ENCODE measurements around the gene GJB2.

DNA sequence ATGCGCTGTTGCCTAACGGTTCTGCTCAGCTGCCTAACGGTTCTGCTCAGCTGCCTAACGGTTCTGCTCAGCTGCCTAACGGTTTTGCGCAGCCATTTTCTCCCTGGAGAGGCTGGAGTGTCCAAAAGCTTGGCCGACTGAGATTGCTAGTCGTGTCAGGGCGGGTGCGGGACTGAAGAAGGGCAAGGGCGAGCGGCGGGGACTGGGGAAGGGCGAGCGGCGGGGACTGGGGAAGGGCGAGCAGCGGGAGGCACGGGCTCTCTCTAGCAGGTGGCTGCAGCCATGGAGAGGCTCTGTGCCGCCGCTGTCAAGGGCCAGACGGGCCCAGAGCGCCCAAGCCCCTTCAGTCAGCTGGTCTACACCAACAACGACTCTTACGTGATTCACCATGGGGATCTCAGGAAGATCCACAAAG, 773.0 kb downstream of the TUBA3C start:
- PRO-cap, result no peak

DNA sequence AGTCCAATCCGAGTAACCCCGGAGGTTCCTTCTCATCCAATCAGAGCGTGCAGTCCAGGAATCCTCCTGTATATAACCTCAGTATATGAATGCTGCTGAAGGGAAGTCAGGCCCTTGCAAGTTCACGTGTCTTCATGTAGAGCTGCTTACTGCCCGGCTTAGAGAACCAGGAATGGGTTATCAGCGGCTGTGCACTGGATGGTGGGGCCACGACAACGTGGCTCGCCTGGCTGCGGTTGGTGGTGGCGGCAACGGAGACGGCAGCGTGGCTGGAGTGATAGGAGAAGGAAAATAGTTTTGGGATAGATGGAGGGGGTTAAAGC, 63.2 kb downstream of the TUBA3C start:
- PRO-cap, result no peak

GRCh38 chr13:19153967-19154400, 27.6 kb downstream of the TUBA3C start:
- PRO-cap, result no peak

DNA sequence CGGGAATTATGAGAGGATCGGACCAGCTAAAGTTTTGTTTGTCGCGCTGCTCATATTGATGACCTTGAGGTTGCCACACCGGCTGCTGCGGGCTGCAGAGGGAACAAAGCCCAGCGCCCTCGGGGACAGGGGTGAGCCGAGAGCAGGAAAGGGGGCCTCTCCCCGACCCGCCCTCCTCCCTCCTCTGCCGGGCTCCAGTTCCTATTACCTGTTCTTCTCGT, 162.7 kb upstream of the TUBA3C start:
- PRO-cap, result no peak

DNA sequence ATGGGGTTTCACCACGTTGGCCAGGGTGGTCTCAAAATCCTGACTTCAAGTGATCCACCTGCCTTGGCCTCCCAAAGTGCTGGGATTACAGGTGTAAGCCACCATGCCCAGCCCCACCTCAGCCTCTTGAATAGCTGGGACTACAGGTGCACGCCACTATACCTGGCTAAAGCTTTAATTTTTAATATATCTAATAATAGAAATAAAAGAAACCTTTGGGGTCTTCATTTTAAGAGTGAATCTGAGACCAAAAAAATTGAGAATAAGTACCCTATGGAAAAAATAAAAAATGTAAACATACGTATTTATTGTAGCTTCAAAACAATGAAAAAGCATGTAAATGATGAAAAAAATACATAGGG, 14.7 kb downstream of the ZMYM5 start:
- PRO-cap, result no peak

GRCh38 chr13:20118541-20119603, 42.0 kb downstream of the GJA3 start:
- PRO-cap, result bidirectional peak, plus-strand start at chr13:20119090, minus-strand start at chr13:20119232; bidirectional peak, plus-strand start at chr13:20119378, minus-strand start at chr13:20119267

DNA sequence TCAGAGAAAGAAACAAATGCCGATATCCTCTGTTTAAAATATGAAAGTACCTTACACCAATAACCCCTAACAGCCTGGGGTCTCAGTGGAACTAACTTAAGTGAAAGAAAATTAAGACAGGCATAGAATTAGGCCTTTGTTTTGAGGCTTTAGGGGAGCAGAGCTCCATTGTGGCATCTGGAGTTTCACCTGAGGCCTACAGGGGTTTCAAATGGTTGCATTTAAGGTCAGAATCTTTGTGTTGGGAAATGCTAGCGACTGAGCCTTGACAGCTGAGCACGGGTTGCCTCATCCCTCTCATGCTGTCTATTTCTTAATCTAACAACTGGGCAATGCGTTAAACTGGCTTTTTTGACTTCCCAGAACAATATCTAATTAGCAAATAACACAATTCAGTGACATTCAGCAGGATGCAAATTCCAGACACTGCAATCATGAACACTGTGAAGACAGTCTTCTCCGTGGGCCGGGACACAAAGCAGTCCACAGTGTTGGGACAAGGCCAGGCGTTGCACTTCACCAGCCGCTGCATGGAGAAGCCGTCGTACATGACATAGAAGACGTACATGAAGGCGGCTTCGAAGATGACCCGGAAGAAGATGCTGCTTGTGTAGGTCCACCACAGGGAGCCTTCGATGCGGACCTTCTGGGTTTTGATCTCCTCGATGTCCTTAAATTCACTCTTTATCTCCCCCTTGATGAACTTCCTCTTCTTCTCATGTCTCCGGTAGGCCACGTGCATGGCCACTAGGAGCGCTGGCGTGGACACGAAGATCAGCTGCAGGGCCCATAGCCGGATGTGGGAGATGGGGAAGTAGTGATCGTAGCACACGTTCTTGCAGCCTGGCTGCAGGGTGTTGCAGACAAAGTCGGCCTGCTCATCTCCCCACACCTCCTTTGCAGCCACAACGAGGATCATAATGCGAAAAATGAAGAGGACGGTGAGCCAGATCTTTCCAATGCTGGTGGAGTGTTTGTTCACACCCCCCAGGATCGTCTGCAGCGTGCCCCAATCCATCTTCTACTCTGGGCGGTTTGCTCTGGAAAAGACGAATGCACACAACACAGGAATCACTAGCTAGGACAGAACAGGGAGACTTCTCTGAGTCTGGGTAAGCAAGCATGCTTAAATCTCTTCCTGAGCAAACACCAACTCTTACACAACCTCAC, 3.8 kb downstream of the GJB2 start:
- PRO-cap, result no peak

DNA sequence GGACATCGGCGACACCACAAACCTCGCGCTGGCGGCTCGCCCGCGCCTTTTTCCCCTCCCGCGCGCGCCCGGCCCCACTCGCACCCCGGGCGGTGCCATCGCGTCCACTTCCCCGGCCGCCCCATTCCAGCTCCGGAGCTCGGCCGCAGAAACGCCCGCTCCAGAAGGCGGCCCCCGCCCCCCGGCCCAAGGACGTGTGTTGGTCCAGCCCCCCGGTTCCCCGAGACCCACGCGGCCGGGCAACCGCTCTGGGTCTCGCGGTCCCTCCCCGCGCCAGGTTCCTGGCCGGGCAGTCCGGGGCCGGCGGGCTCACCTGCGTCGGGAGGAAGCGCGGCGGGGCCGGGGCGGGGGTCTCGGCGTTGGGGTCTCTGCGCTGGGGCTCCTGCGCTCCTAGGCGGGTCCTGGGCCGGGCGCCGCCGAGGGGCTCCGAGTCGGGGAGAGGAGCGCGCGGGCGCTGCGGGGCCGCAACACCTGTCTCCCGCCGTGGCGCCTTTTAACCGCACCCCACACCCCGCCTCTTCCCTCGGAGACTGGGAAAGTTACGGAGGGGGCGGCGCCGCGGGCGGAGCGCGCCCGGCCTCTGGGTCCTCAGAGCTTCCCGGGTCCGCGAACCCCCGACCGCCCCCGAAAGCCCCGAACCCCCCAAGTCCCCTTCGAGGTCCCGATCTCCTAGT, at the start of gene GJB2:
Gene GJB2, minus strand, starts transcription at position 469 of the 674 bp plus-strand sequence.
- PRO-cap, result no peak

DNA sequence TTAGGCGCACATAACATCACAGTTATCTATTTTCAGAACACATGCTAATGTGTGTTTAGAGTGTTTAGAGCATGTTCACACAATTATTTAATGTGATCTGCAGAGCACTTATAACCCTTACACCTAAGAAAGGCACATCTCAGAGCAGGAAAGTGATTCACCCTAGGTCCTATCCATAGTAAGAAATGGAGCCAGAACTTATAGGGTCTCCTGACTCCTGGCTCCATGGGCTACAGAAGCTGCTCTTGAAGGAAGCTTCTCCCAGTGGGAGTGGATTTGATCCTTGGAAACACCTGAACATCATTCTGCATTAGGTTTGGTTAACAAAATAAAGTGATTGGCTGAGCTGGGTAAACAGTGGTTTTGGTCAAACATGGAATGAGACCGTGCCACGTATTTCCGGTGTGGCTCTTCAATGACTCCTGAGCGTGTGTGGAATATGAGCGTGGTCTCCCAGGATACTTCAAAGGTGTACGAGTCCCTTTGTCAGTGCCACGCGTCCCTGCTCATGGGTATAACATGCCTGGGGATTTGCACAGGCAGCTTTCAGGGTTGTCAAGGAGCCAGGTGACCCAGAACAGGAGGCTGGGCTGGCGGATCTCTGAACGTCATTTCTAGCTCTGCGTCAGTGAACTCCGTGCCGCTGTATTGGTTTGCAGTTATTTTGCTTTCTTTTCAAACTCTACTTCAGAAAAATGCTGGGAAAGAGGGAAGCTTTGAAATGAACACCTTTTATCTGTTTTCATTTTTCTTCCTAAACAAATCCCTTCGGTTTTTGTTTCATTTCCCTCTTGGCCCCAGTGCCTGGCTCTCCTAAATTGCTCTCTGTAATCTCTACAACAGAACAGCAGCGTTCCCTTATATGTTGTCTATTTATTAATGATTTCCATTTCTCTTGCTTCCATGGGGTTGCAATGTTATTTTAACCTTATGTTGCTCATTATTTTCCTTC, 26.2 kb upstream of the GJB6 start:
- PRO-cap, result no peak

DNA sequence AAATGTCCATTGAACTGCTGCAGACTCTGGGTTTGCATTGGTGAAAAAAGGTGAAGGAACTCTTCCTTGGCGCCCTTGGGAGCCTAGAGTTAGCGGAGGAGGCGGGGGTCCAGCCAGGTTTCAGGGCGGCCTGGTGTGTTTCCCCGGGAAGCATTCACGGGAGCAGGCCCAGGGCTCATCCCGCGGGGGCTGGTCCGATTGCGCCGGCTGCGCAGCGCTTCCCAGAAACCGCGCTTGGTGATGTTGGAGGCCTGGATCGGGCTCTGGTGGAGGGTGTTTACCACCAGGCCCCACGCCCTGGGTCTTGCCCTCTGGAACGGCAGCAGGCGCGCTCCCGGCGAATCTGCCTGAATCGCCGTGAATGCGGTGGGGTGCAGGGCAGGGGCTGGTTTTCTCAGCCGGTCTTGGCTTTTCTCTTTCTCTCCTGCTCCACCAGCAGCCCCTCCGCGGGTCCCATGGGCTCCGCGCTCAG, 69.2 kb upstream of the GJB6 start:
- PRO-cap, result no peak

- PRO-cap, result no peak
Observed at GRCh38 chr13:20441917-20442281, 83.8 kb downstream of the CRYL1 start.

DNA sequence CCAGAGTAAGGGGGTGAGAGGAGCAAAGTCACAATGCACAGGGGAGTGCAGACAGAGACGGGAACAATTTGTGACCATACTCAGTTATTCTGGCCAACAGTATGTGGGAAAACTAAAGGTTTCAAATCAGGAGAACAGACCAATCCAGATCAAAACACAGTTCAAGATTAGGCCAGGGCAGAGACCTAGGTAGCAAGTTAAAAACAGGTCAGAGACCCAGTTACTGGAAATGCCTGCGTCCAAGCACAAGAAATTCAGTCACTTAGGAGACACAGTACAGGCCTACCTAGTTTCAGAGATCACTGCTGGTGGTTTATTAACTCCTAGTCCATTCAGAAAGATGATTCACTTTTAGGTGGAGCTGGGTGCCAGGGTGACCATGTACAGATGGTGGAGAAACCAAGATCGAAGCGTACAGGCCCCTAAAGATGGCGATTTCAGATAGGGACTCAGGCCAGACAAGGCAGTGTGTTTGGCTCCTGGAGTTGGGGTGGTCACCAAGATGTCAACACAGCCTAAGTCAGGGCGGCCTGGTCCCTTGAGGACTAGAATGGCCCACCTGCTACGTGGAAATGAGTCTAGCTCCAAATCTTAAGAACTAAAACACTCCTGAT, 21.9 kb downstream of the CRYL1 start:
- PRO-cap, result no peak

GRCh38 chr13:20523628-20524170, 2.0 kb downstream of the CRYL1 start:
- PRO-cap, result no peak

- PRO-cap, result no peak
Observed at GRCh38 chr13:20716674-20717415, 13.3 kb downstream of the IL17D start.

GRCh38 chr13:20798000-20798483, 24.3 kb upstream of the EEF1AKMT1 start:
- PRO-cap, result unidirectional peak, plus-strand start at chr13:20798255

GRCh38 chr13:21069597-21070081, 8.3 kb upstream of the LATS2 start:
- PRO-cap, result no peak

GRCh38 chr13:21670213-21670591, 671 bp upstream of the FGF9 start:
- PRO-cap, result bidirectional peak, plus-strand start at chr13:21670527, minus-strand start at chr13:21670380

DNA sequence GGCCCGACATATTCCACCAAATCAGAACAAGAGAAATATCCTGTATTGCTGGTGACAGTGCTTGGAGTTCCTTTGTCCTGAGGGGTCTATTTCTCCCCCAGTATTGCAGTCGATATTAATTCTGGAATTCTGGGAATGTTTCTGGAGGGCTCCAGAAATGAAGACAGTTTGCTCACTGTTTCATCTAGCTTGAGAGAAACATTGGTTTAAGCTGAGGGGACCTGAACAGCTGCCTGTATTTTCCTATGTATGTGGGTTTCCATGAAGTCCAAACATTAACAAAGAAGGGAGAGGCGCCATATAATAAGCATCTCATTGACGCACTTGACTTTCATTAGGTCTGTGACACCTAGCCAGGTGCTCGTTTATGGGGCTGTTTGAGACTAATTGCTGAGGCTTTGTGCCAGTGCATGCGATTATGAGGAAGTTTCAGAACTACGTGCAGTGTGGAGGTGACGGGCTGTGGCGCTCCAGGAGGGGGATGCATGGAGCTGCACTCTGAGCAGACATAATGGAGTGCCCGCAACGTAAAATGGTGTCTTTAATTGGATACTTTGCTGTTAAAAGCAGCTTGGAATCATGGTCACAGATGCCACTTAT, 223.1 kb downstream of the FGF9 start:
- PRO-cap, result no peak

- PRO-cap, result no peak
Observed at GRCh38 chr13:22848368-22849059, 332.3 kb upstream of the SGCG start.

DNA sequence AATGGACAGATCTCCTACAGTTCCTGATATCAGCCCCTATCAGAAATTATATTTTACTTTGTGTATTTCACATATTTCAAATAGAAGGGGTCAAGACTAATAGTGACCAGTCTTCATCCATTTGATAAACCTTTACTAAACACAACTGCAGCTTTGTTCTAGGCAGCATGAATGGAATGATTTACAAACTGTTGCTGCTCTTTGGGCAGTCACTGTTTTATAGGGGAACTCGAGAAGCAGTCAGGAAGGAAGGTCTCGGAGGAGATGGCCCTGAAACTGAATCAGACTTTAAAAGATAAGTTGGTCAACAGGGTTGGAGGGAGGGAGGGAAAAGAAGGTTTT, 37.2 kb upstream of the SACS start:
- PRO-cap, result no peak

Data from REH cell (cell line).